ENCODE data around the genes PPIE, SMAP2, ZFP69B and ZFP69.

- PRO-cap, 4 experiments = no peak in any of the 4 experiments
- RAMPAGE, long total RNA, 2 experiments = no peak in any of the 2 experiments
Measured at GRCh38 chr1:39692178-39692882, 1.1 kb upstream of the HPCAL4 start.

- PRO-cap, 4 experiments = peak in 4 of 4 experiments; most common plus-strand start chr1:39738882 (in 4); most common minus-strand start chr1:39738751 (in 3)
- RAMPAGE, long total RNA, 2 experiments = start-site peak on the plus strand in 2 of 2 experiments, at chr1:39738887-39738898 at its widest, 502 to 632 reads per replicate
Measured at GRCh38 chr1:39738455-39739646, at the start of gene PPIE. Gene PPIE, plus strand, starts transcription at chr1:39738882.

- PRO-cap, 4 experiments = no peak in any of the 4 experiments
- RAMPAGE, long total RNA, 2 experiments = no peak in any of the 2 experiments
Measured at GRCh38 chr1:39757392-39758157, 13.6 kb downstream of the OXCT2 start.

- PRO-cap, 4 experiments = peak in 3 of 4 experiments; most common plus-strand start chr1:39966236 (in 1)
- RAMPAGE, long total RNA, 2 experiments = no peak in any of the 2 experiments
Measured at GRCh38 chr1:39966158-39966815, 11.3 kb downstream of the MFSD2A start.

DNA sequence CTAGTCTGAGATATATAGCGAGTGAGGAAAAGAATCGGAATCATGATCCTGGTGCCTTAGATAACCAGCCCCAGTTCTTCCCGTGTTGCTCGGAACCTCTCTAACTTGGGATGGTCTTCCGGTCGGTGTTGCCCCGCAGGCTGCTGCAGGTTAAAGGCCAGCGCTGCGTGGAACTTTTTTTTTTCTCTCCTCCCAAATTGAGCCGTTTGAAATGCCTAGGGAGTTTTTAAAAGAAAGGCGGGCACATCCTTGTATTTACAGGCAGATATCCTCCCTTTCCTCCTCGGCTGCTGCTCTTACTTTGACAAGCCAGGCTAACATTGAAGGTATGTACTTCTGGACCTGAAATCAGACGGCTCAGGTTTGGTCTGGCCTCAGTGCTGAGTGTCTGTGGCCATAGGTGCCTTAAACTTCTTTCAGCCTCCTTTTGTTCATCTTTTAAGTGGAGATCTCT lies 666 bp downstream of the CAP1 start:
- PRO-cap, 4 experiments = peak in 2 of 4 experiments; most common plus-strand start position 111 of the sequence (in 1); most common minus-strand start position 112 of the sequence (in 2)
- RAMPAGE, long total RNA, 2 experiments = no peak in any of the 2 experiments

GRCh38 chr1:40056957-40058042 lies 16.8 kb downstream of the CAP1 start:
- PRO-cap, 4 experiments = no peak in any of the 4 experiments
- RAMPAGE, long total RNA, 2 experiments = no peak in any of the 2 experiments

GRCh38 chr1:40067561-40068135 lies 27.1 kb downstream of the CAP1 start:
- PRO-cap, 4 experiments = no peak in any of the 4 experiments
- RAMPAGE, long total RNA, 2 experiments = no peak in any of the 2 experiments

DNA sequence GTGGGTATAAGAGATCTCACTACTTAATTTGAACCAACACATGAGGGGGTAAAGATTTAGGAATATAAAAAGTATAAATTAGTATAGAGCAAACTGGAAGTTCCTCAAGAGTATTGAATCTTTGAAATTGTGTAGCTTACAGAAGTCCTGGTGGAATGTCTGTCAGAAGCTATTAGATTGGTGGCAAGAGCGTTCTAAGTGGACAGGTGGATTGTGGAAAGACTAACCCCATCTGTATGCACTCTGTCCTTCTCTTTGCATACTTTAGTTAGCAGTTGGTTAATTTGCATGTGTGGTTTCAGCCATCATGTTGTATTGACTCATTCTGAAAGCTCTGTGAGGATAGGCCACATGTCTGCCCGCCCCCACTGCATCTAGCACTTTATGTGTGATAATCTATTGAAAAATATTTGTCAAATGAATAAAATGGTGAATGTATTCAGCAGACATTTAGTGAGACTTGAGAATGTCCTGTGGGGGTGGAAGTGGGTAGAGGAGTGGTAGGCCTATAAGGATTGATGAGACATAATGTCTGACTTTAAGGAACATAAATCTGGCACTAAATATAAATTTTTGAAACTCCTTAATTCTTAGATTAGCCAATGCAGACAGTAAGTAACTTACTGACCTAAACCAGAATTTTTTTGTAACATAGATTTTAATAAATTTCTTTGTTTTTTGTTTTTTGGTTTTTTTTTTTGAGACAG lies 25.3 kb downstream of the RLF start:
- PRO-cap, 4 experiments = no peak in any of the 4 experiments
- RAMPAGE, long total RNA, 2 experiments = no peak in any of the 2 experiments

DNA sequence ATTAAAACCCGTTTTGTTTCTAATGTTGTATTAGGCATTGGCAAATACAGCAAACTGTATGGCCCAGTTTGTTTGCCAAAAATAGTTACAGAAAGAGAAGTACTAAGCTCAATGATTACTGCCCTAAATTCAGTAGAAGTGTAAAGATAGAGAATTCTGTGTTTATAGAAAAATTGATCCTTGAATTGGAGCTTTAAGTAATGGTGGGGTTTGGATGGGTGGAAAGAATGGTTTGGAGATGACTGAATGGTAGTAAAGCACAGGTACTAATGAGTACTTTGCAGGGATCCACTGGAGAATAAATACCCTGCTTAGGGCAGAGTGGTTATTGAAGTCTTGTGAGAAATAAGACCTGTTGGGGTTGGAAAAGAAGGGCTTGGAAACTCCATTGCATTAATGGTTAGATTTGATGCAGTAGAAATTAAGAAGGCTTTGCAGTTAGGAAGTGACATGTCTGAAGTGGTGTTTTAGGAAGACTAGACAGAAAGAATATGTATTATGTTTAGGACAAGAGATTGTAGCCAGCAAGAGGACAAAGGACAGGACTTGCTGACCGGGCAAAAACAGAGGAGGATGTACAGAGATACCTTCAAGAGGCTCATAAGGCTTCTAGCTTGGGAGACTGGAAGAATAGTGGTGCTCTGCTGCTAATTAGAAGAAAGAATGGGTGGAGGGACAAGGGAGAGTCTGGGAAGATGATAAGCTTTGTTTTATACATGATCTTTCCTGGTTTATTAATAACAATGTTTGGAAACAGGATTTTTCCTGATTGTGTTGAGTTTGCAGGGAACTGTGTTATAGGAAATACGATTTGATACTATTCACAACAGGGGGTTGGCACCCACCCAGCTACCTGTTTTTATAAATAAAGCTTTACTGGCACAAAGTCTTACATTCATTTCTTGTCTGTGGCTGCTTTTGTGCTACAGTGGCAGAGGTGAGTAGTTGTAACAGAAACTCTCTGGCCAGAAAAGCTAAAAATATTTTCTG lies 37.3 kb upstream of the TMCO2 start:
- PRO-cap, 4 experiments = no peak in any of the 4 experiments
- RAMPAGE, long total RNA, 2 experiments = no peak in any of the 2 experiments

DNA sequence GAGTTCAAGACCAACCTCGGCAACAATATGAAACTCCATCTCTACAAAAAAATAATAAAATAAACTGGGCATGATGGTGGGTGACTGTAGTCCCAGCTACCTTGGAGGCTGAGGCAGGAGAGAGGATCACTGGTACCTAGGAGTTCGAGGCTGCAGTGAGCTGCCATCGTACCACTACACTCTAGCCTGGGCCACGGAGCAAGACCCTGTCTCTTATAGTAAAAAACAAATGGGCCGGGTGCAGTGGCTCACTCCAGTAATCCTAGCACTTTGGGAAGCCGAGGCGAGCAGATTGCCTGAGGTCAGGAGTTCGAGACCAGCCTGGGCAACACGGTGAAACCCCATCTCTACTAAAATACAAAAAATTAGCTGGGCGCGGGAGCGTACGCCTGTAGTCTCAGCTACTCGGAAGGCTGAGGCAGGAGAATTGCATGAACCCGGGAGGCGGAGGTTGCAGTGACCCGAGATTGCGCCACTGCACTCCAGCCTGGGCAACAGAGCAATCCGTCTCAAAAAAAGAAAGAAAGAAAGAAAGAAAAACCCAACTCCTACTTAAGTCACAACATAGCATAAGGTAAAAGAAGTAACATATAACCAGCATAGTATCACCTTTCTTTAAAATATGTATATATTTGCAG lies 30.4 kb upstream of the TMCO2 start:
- PRO-cap, 4 experiments = no peak in any of the 4 experiments
- RAMPAGE, long total RNA, 2 experiments = no peak in any of the 2 experiments

DNA sequence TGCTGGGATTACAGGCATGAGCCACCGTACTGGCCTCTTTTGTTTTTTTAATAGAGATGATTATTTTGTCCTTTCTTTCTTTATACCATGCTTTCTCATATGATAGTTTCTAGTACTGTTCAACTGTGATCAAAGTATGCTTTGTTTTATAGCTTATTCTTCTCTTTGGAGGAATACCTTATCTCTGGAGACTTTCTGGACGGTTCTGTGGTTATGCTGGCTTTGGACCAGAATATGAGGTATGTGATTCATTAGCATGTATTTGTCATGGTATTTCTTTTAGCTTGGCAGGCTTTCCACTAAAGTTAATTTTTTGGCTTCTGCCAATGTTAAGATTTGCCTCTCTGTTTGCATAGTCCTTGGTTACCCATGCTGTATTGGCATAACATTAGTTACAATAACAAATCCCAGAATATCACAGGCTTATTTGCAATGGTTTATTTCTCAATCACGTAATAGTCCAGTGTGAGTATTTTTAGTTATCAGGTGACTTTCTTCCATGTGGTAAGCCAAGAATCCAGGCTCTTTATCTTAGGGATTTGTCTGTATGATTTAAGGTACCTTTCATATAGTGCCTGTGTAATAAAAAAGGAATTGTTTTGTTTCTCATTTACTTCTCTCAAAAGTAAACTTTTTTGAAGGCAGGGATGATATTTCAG lies 9.7 kb downstream of the ZMPSTE24 start:
- PRO-cap, 4 experiments = peak in 3 of 4 experiments; most common plus-strand start position 529 of the sequence (in 2); most common minus-strand start position 379 of the sequence (in 2)
- RAMPAGE, long total RNA, 2 experiments = no peak in any of the 2 experiments

DNA sequence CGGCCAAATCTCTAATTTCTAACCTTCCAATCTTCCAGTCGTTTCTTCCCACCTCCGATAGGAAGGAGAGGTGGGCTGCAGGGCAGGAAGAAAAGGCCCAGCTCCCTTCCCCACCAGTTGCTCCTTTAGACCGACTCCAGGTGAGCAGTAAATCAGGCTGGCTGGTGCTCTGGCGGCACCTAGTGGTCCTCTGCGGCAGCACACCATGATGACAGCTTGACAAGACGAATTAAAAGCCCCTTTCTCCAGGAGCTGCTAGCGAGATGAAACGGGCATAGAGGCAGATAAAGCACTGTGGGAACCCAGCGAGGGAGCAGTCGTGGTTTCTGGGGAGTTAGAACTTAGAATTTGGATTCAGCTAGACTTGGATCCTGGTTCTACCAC lies 21.6 kb upstream of the COL9A2 start:
- PRO-cap, 4 experiments = peak in 3 of 4 experiments; most common plus-strand start position 261 of the sequence (in 3)
- RAMPAGE, long total RNA, 2 experiments = no peak in any of the 2 experiments

- PRO-cap, 4 experiments = peak in 4 of 4 experiments; most common plus-strand start chr1:40373720 (in 4); most common minus-strand start chr1:40373512 (in 2)
- RAMPAGE, long total RNA, 2 experiments = start-site peak on the plus strand in 2 of 2 experiments, at chr1:40373702-40374189 at its widest, 22 to 77 reads per replicate
Measured at GRCh38 chr1:40373151-40374189, at the start of gene SMAP2. Gene SMAP2, plus strand, starts transcription at chr1:40373727.

DNA sequence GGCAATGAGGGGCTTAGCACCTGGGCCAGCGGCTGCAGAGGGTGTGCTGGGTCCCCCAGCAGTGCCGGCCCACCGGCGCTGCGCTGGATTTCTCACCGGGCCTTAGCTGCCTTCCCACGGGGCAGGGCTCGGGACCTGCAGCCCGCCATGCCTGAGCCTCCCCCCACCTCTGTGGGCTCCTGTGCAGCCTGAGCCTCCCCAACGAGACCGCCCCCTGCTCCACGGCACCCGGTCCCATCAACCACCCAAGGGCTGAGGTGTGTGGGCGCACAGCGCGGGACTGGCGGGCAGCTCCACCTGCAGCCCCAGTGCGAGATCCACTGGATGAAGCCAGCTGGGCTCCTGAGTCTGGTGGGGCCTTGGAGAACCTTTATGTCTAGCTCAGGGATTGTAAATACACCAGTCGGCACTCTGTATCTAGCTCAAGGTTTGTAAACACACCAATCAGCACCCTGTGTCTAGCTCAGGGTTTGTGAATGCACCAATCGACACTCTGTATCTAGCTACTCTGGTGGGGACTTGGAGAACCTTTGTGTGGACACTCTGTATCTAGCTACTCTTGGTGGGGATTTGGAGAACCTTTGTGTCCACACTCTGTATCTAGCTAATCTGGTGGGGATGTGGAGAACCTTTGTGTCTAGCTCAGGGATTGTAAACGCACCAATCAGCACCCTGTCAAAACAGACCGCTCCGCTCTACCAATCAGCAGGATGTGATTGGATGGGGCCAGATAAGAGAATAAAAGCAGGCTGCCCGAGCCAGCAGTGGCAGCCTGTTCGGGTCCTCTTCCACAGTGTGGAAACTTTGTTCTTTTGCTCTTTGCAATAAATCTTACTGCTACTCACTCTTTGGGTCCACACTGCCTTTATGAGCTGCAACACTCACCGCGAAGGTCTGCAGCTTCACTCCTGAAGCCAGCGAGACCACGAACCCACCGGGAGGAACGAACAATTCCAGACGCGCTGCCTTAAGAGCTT lies 14.7 kb downstream of the SMAP2 start:
- PRO-cap, 4 experiments = peak in 4 of 4 experiments; most common plus-strand start position 767 of the sequence (in 4); most common minus-strand start position 797 of the sequence (in 1)
- RAMPAGE, long total RNA, 2 experiments = start-site peak on the plus strand in 1 of 2 experiments, centred at position 721 of the sequence, 39 reads per replicate

DNA sequence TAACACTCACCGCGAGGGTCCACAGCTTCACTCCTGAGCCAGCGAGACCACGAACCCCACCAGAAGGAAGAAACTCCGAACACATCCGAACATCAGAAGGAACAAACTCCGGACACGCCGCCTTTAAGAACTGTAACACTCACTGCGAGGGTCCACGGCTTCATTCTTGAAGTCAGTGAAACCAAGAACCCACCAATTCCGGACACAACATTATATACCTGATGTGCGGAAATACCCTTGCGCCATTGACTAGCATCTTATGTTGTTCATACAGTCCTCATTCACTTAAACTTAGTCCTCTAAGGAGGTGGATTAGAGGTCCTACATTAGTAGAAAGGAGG lies 15.4 kb downstream of the SMAP2 start:
- PRO-cap, 4 experiments = no peak in any of the 4 experiments
- RAMPAGE, long total RNA, 2 experiments = no peak in any of the 2 experiments

DNA sequence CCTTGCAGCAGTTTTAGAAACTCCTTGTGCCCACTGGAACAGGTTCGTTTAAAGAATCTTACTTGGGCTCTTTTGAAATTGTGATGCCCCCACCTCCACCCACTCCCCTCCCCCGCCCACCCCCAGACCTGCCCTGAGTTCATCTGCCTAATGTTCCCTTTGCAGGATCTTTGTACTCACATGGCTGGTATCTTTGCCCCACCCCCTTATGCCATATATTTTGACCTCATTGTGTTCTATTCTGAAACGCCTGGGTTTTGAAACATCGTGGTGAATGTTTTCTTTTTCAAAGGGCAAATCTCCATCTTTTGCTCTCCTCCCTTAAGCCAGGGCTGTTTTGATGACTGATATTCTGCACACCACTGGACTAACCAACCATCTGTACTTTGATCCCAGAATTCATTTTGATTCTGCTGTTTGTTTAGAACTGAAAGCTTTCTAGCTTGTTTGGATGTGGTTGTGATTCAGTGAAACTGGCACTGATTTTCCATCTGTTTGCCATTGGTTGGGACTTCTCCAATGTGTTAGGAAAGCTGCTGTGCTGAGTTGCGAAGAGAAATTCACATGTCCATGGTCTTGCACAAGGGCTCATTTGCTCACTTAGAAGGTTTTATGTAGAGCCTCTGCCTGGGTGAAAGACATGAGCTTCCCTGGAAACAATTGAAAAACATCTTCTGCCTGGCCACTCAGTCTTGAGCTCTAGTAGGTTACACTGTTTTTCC lies 16.4 kb downstream of the SMAP2 start:
- PRO-cap, 4 experiments = peak in 4 of 4 experiments; most common plus-strand start position 565 of the sequence (in 3); most common minus-strand start position 145 of the sequence (in 4)
- RAMPAGE, long total RNA, 2 experiments = start-site peak on the plus strand in 1 of 2 experiments, centred at position 506 of the sequence, 13 reads per replicate

GRCh38 chr1:40449605-40450774 lies at the start of gene ZFP69B:
Gene ZFP69B, plus strand, starts transcription at chr1:40450476.
- PRO-cap, 4 experiments = peak in 4 of 4 experiments; most common plus-strand start chr1:40450204 (in 2); most common minus-strand start chr1:40450079 (in 2)
- RAMPAGE, long total RNA, 2 experiments = start-site peak on the plus strand in 2 of 2 experiments, at chr1:40450053-40450145 at its widest, 34 to 35 reads per replicate

GRCh38 chr1:40450775-40450869 lies 346 bp downstream of the ZFP69B start:
- PRO-cap, 4 experiments = no peak in any of the 4 experiments
- RAMPAGE, long total RNA, 2 experiments = no peak in any of the 2 experiments

- PRO-cap, 4 experiments = peak in 1 of 4 experiments; most common minus-strand start chr1:40450978 (in 1)
- RAMPAGE, long total RNA, 2 experiments = no peak in any of the 2 experiments
Measured at GRCh38 chr1:40450870-40451441, 680 bp downstream of the ZFP69B start.

DNA sequence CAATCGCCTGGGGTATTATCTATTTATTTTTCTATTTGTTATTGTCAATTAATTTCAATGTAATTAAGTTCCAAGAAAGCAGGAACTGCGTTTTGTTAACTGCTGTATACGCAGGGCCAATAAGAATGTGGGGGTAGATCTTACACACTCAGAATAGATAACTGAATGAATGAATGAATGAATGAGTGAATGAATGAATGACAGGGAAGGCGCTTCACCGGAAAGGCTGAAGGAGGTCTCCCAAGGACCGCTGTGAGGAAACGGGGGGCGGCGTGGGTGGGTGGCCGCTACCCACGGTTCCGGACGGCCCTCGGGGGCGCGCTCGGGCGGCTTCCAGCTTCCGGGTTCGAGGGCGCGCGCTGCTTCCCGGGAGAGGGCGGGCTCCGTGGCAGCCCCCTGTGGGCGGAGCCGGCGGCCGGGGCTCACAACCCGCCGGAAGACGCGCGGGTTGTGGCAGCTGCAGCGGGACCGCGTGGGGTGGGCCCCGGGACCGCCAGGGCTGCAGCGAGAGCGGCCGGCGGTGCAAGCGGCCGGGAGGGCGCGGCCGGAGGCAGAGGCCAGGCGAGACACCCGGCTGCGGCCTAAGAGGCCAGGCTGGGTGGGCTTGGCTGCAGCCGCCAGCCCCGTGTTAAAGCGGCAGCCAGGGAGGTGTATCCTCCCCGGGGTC lies at the start of gene ZFP69:
Gene ZFP69, plus strand, starts transcription at position 426 of the 667 bp plus-strand sequence.
- PRO-cap, 4 experiments = peak in 4 of 4 experiments; most common plus-strand start position 425 of the sequence (in 3); most common minus-strand start position 348 of the sequence (in 3)
- RAMPAGE, long total RNA, 2 experiments = no peak in any of the 2 experiments